Pericardium fibroblast (primary cell): ENCODE measurements around the gene AMDHD1.

GRCh38 chr12:94101417-94102050 lies 46.8 kb upstream of the PLXNC1 start:
- RAMPAGE, long total RNA, result no peak

DNA sequence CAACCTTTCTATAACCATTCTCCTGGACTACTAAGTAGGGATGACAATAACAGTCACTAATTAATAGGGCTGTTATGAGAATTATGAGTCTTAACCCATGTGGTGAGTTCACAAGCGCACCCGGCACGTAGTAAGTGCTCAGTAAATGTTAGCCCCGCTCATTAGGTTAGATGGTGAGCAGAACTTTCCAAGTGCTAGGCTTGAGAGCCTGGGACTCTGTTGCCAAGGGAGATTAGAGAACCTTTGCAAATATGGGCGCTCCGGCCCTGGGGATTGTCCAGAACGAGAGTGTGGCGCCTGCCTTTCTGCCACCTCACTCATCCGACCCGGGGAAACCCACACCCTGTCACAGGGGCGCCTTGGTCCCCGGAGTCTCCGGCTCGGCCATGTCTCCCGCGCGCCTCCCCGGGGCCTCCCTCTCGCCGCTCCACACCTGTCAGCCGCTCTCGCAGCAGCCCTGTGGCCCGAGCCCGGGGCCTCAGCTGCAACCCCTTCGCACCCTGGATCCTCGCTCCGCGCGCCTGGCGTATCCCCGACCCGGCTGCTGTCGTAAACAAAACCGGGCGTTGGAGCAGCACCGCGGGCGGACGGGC lies 585 bp upstream of the PLXNC1 start:
- RAMPAGE, long total RNA, result no peak

- RAMPAGE, long total RNA, result no peak
Measured at GRCh38 chr12:94260499-94261095, 112.2 kb downstream of the PLXNC1 start.

- RAMPAGE, long total RNA, result no peak
Measured at GRCh38 chr12:94276555-94277162, 128.3 kb downstream of the PLXNC1 start.

- RAMPAGE, long total RNA, result no peak
Measured at GRCh38 chr12:94622290-94622833, 28.0 kb downstream of the TMCC3 start.

- RAMPAGE, long total RNA, result no peak
Measured at GRCh38 chr12:94941467-94942019, 62.0 kb downstream of the NDUFA12 start.

GRCh38 chr12:95230084-95230918 lies 12.7 kb downstream of the VEZT start:
- RAMPAGE, long total RNA, result no peak

GRCh38 chr12:95336255-95336879 lies 118.8 kb downstream of the VEZT start:
- RAMPAGE, long total RNA, result no peak

DNA sequence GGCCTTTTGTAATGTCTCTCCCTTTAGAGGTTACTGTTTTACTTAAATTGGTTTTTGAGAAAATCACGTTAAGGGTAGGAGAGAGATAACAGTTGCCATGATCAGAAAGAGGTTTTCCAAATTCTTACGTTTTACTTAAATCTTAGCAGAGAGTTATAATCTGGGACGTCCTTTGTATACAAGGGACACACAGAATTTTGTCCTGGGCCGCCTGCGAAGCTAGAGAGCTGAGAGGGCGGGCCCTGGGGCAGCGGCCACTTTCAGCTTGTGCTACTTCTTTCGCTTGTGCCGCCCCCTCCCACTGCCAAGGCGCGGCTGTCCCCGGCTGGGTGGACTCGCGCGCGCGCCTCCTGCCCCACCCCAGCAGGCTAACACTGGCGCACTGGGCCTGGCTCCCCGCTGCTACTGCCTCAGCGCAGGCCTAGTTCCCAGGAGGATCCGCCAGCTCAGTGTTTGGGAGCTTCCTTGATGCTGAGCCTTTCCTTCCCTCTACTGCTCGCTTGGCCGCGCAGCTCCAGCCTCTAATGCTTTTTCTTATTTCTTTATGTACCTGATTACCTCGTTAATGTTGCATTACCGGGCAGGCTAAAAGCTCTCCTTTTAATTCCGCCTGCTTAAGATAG lies 27.5 kb upstream of the METAP2 start:
- RAMPAGE, long total RNA, result no peak

DNA sequence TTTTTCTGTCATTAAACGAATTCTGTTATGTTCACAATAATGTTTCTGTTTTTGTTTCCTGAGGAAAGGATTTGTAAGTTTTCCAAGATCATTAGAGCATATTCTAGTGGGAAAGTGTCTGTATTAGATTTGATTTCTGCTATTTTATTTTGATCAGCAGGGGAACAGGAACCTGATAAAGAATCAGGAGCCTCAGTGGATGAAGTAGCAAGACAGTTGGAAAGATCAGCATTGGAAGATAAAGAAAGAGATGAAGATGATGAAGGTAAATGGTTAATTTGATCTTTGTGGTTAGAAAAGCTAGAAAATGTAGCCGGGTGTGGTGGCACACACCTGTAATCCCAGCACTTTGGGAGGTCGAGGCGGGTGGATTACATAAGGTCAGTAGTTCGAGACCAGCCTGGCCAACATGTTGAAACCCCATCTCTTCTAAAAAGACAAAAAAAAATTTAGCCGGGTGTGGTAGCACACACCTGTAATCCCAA lies 2.0 kb downstream of the METAP2 start:
- RAMPAGE, long total RNA, result no peak

DNA sequence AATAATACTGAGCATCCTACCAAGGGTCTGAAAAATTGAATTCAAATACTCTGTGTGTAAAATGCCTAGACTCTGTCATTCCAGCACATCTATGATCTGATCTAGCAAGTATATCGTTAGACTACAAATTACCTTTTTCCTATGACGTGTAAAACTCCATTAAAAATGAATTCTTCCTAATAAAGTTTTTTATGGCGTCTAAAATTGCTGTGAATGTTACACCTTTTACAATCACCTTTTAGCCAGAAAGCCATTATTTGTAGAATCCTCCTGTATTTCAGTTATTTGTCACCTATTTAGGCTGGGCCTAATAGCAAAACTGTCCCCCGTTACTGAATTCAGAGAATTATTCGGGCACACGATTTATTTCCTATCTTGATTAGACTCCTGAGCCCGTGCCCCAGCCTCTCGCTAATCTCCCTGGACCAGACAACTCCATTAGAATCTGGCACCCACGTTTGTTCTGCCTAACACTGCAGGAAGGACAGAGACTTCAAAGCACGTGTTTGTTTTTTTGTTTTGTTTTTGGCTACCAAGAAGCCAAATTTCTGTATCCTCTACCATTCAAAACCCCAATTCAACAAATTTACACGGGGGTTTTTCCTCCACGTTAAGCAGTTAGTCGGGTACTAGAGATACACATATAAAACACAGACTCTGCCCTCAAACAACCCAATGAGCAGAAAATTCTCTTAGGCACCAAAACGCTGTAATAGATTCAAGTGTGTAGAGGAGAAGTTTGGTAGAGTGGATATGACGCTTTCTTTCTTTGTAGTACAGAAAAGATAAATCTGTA lies 4.9 kb downstream of the USP44 start:
- RAMPAGE, long total RNA, result no peak

GRCh38 chr12:95653751-95654546 lies 102.7 kb upstream of the USP44 start:
- RAMPAGE, long total RNA, result no peak

- RAMPAGE, long total RNA, result no peak
Measured at GRCh38 chr12:95665772-95666197, 114.5 kb upstream of the USP44 start.

DNA sequence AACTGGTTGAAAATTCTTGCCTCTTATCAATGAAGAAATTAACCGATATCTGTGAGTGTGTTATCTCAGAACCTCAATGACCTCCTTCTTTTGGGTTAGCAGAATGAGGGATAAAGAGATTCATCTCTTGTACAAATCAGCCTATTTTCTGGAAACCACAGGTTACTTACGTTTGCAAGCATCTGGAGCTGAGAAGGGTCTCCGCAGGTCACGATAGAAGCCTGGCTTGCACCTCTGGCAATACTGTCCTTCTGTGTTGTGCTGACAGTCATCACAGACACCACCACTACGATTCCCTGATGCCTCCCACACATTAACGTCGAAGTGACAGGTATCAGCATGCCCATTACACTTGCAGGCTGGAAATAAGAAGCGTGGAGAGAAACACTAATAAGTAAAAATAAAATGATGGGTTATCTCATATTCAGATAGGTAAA lies 80.3 kb downstream of the NTN4 start:
- RAMPAGE, long total RNA, result no peak

- RAMPAGE, long total RNA, result no peak
Measured at GRCh38 chr12:95721277-95721754, 69.2 kb downstream of the NTN4 start.

- RAMPAGE, long total RNA, result no peak
Measured at GRCh38 chr12:95742563-95742930, 48.0 kb downstream of the NTN4 start.

- RAMPAGE, long total RNA, result no peak
Measured at GRCh38 chr12:95942868-95943650, at the start of gene AMDHD1. Gene AMDHD1, plus strand, starts transcription at chr12:95943331.

- RAMPAGE, long total RNA, result no peak
Measured at GRCh38 chr12:95943651-95943893, 441 bp downstream of the AMDHD1 start.

- RAMPAGE, long total RNA, result no peak
Measured at GRCh38 chr12:96233972-96234686, 40.0 kb downstream of the ELK3 start.

- RAMPAGE, long total RNA, result no peak
Measured at GRCh38 chr12:96248456-96248855, 54.3 kb downstream of the ELK3 start.